Vein endothelial cell (primary cell): ENCODE measurements around a stretch of chr4.

DNA sequence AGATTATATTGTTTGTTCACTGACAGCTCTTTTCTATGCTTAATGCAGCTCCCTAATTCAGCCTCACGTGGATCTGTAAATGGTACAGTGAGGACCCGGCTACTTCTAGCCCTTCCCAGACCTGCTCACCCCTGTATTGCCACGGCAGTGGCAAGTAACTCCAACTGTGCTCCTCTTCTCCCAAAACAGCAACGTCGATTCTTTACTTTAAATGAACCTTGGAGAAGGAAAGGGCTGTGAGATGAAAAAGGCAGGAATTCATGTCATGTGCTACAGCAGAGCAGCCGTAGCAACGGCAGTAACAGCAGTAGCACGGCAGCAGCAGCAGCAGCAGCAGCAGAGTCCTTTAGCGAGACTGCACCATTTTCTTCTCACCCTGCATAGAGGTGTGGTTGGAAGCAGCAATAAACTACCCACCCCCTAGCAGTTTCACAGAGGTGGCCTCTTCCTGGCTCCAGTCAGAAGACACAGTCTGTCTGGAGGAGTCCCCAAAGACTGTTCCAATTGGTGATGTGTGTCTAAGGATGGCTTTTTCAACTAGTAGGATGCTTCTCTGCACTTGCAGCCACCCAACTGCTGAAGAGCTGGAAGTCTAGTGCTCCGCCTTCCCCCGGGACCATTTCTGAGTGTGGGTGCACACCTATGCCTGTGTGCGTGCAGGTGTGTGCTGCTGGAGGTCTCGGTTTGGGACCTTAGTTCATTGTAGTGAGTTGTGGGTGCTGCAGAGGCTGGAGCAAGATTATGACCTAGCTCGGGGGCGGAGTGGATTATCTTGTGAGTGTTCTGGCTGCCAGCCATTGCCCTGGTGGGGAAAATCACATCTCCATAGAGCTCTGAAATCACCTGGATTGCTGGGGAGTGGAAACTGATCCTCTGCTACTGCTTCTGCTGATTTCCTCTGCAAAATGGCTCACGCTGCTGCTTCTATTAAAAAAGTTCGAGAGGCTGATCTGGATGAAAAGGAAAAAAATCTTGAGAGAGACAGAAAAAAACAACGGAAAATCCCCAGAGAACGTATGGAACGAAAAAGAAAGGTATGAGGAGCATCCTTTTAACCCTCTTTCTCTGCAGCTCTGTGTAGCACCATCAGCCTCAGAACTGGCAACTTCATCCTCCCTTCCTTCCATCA is 67.3 kb downstream of the ANK2 start:
- CAGE, long polyA plus RNA, result no peak

GRCh38 chr4:113420073-113420716 is 341.3 kb downstream of the CAMK2D start:
- CAGE, long polyA plus RNA, result no peak

- CAGE, long polyA plus RNA, result no peak
Observed at GRCh38 chr4:113453665-113454131, 307.8 kb downstream of the CAMK2D start.

DNA sequence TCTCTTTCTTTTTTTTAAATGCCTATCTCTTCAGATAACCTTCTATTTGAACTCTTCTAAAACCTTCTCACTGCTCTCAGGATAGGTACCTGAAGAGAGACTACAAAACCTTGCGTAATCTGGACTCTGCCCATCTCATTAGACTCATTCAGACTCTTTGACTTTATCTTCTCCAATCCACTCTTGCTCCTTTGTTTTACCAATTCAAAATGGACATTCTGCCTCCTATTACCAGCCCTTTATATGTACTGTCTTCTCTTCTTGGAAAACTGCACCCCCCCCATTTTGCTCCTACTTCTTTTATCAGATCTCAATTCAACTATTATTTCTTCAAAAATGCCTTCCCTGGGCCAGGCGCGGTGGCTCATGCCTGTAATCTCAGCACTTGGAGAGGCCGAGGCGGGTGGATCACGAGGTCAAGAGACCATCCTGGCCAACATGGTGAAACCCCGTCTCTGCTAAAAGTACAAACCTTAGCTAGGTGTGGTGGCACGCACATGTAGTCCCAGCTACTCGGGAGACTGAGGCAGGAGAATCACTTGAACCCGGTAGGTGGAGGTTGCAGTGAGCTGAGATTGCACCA is 291.4 kb downstream of the CAMK2D start:
- CAGE, long polyA plus RNA, result no peak

- CAGE, long polyA plus RNA, result no peak
Observed at GRCh38 chr4:113517440-113517808, 244.1 kb downstream of the CAMK2D start.

DNA sequence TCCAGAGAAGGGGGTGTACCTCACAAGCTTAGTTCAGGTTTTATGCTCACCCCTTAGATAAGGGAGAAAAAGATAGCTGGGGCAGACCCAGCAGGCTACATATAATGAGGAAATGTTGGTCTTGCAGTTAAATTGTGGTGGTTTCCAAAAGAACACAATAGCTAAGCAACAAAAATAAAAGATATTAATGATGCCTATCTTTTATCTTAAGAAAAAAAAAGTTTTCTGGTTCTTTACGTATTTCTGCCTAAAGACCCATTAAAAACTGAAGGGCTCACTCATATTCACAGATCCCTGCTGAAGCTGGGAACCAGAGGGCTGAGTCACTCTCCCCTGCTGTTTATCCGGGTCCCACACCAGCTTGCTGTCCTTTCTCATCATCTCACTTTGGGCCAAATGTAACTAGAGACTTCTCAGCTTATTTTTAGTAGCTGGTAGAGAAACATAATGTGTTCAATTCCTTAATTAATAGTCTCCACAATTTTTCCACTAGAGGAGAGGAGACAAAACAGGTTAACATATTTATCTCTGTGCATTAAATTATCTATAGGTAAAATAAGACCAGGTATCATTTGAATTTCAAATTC is 176.8 kb downstream of the CAMK2D start:
- CAGE, long polyA plus RNA, result no peak

DNA sequence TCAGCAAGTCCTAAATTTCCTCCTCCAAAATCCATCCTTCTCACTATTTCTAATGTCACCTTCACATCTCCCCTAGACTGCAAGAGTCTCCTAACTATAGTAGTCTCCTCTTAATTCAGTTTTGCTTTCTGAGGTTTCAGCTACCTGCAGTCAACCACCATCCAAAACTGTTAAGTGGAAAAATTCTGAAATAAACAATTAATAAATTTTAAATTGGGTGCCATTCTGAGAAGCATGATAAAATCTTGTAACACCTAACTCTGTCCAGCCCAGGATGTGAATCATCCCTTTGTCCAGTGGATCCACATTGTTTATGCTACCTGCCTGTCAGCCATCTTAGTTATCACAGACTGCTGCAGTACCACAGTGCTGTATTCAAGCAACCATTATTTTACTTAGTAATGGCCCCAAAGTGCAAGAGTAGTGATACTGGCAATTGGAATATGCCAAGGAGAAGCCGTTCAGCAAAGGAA is 20.8 kb downstream of the CAMK2D start:
- CAGE, long polyA plus RNA, result no peak

DNA sequence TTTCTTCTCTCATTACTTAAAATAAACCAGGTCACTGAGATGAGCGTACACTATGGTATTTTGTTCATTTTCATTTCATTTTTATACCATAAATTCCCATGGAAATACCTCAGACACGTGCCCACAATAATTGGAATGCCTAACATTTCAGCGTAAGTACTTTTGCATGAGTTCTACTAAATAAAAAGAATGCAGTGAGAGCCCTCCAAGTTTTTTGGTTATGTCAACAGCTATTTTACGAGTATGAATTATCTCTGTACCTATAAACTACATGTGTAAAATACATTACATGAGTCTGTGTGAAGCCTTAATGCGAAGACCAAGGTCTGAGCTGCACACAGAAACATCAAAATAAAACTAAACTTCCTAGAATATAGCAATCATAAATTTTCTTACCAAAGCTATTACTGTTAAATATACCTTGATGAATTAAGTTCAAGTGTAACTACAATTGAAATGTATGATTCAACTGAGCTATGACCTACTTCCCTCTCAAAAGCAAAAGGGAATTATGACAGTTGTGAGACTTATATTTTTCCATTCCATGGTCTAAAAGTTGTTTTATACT is 3.0 kb downstream of the CAMK2D start:
- CAGE, long polyA plus RNA, result no peak

DNA sequence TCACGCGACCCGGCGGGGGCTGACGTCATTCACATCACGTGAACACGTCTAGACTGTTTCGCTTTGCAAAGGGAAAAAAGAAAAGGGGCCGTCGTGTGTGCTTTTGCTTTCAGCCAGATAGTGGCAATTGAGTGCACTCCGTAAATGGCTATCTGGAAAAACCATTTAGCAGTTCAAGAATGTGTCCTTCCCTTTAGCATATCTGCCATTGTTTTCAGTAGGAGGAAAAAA is 1.1 kb upstream of the CAMK2D start:
- CAGE, long polyA plus RNA, result no peak

- CAGE, long polyA plus RNA, result no peak
Observed at GRCh38 chr4:113762953-113763608, 1.5 kb upstream of the CAMK2D start.

DNA sequence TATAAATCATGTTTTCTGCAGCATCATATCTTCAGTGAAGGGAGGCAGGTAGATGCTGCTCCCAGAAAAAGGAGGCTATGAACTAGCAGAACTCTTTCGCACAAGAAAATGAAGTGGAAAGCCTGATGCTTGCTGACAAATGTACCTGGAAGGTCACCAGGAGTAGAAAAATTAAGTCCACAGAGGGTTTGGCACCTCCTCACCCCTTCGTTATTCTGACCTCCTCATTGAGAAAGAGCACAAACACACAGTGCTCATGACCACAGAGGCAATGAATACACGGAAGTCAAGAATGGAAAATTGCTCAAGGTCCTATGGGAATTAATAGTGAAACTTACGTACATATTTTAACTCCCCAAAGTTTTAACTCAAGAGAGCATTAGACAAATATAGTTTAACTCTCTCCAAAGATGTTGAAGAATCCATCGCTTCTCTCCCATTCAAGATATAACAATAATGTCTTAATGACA is 83.6 kb upstream of the CAMK2D start:
- CAGE, long polyA plus RNA, result no peak

- CAGE, long polyA plus RNA, result no peak
Observed at GRCh38 chr4:114494166-114494715, 104.4 kb upstream of the UGT8 start.

- CAGE, long polyA plus RNA, result no peak
Observed at GRCh38 chr4:118281247-118282218, 71.3 kb downstream of the PRSS12 start.

DNA sequence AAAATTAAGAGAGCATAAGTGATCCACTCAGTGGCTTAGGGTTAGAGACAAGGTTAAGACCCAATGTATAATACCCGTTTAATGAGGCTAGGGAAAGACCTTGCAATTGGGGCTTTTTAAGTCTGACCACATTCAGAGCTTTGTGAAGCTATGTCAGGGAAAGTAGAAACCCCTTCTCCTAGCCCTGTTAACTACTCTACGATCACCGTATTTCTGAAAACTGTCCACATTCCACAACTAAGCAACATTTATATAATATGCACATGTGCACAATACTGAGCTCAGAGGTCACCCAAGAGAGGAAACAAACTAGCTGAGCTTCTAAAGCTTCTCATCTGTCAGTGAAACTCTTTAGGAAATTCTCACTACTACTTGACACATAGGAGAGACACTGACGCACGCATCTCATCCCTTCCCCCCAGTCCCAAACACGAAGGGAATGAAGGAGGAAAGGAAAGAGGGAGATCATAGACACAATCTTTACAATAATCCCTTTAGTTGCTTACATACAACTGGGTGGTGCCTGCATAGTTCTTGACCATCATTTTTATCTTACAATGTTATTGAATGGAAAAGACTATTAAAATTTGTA is 56.2 kb downstream of the METTL14 start:
- CAGE, long polyA plus RNA, result no peak

DNA sequence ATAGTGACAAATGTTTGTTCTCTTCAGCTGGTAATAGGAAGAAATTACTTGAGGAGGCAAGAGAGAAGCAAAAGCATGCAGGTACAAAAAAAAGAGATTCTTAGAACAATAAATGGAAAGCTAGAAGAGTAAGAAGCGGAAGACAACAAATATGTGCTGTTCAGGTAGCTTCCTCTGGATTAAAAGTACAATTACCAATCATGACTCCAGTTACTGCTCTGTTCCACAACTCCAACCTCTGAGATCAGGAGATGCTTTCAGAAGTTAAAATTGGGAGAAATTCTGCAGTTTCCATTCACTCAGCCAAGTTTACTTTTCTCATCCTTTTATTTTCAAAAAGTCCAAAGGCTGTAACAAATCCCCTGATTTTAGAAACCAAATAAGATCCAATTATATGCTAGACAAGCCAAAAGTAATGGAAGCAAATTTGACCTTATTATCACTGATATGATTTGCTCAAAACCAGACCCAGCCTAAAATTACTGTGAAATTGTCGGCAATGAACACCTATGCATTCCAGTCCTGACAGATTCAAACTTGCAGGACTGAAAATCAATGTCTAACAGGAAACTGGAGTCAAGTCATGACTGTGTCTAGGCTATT is 65.6 kb downstream of the SEC24D start:
- CAGE, long polyA plus RNA, result no peak

GRCh38 chr4:118889329-118889754 is 688 bp downstream of the SYNPO2 start:
- CAGE, long polyA plus RNA, result no peak

GRCh38 chr4:119010686-119011073 is 122.0 kb downstream of the SYNPO2 start:
- CAGE, long polyA plus RNA, result no peak

DNA sequence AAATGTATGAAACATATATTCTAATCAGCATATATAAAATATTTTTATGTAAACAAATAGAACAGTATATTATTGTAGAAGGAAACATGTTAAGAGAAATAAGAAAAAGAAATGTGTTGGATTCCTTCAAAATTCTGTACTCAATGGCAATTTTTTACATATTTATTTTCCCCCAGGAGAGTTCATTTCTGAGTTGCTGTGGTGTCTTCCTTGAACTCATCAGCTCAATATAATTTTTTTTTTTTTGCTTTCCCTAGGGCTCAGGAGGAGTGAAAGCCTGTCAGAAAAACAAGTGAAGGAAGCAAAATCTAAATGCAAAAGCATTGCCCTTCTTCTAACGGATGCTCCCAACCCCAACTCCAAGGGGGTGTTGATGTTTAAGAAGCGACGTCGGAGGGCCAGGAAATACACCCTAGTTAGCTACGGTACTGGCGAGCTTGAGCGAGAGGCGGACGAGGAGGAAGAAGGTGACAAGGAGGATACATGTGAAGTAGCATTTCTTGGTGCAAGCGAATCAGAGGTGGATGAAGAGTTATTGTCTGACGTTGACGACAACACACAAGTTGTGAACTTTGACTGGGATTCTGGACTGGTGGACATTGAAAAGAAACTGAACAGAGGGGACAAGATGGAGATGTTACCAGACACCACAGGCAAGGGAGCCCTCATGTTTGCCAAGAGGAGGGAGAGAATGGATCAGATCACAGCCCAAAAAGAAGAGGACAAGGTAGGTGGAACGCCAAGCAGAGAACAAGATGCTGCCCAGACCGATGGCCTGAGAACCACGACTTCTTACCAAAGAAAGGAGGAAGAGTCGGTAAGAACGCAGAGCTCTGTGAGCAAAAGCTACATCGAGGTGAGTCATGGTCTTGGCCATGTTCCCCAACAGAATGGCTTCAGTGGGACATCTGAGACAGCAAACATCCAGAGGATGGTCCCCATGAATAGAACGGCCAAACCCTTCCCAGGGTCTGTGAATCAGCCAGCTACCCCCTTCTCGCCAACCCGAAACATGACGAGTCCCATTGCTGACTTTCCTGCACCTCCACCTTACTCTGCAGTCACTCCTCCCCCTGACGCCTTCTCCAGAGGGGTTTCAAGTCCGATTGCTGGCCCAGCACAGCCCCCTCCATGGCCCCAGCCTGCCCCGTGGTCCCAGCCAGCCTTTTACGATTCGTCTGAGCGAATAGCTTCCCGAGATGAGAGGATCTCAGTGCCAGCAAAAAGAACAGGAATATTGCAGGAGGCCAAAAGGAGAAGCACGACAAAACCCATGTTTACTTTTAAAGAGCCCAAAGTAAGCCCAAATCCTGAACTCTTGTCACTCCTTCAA is 105.6 kb upstream of the MYOZ2 start:
- CAGE, long polyA plus RNA, result no peak

- CAGE, long polyA plus RNA, result no peak
Observed at GRCh38 chr4:119166728-119167081, 31.1 kb downstream of the MYOZ2 start.

DNA sequence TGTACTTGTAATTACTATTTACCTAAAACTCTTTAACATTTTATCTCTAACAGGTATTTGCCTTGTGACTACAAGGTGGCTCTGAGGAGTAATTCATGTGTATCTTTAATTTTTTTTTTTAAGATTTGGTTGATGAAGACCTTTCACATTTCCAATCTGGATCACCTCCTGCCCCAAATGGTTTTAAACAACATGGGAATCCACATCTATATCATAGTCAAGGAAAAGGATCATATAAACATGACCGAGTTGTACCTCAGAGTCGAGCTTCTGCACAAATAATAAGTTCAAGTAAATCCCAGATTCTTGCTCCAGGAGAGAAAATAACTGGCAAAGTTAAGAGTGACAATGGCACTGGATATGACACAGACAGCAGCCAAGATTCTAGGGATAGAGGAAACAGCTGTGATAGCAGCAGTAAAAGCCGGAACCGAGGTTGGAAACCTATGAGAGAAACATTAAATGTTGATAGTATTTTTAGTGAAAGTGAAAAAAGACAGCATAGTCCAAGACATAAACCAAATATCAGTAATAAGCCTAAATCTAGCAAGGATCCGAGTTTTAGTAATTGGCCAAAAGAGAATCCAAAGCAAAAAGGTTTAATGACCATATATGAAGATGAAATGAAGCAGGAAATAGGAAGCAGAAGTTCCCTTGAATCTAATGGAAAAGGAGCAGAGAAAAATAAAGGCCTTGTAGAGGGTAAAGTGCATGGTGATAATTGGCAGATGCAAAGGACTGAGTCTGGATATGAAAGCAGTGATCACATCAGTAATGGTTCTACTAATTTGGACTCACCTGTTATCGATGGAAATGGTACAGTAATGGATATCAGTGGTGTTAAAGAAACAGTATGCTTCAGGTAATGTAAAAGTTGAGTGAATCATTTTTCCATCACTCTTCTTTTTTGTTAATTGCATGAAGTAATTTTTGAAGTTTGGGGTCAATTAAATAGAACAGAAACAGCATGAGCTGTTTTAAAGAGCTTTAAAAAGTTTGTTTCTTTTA is 29.0 kb downstream of the C4orf3 start:
- CAGE, long polyA plus RNA, result no peak